Thyroid gland (tissue), 7 donors: Measurements from ENCODE around the gene UGDH.

DNA sequence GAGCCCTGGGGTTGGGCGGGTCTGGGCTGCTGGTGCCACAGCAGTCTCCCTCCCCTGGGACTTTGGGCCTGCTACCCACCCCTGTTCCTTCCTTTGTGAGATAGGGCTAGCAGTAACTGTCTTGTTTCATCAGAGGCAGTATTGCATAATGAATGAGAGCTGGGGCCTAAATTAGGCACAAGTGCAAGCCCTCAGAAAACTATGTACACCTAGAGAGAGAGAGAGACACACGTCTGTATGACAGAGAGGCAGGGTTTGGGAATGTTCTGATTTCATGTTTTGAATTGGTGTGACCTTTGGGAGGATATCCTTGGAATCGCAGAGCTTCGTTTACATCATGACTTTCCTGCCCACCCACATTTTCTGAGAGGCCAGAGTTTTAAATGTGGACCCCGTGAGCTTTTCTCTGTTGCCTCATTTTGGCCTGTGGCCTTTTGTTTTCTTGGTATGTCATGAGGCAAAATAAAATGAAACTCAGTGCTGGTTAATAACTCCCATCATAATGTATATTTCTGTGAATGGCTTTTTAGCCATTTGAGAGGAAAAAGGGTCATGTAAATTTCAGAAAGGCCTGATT lies 111.9 kb downstream of the PTTG2 start:
- PRO-cap, 2 experiments, result no peak in any of the 2 experiments
- RAMPAGE, long total RNA, 5 experiments, result no peak in any of the 5 experiments

DNA sequence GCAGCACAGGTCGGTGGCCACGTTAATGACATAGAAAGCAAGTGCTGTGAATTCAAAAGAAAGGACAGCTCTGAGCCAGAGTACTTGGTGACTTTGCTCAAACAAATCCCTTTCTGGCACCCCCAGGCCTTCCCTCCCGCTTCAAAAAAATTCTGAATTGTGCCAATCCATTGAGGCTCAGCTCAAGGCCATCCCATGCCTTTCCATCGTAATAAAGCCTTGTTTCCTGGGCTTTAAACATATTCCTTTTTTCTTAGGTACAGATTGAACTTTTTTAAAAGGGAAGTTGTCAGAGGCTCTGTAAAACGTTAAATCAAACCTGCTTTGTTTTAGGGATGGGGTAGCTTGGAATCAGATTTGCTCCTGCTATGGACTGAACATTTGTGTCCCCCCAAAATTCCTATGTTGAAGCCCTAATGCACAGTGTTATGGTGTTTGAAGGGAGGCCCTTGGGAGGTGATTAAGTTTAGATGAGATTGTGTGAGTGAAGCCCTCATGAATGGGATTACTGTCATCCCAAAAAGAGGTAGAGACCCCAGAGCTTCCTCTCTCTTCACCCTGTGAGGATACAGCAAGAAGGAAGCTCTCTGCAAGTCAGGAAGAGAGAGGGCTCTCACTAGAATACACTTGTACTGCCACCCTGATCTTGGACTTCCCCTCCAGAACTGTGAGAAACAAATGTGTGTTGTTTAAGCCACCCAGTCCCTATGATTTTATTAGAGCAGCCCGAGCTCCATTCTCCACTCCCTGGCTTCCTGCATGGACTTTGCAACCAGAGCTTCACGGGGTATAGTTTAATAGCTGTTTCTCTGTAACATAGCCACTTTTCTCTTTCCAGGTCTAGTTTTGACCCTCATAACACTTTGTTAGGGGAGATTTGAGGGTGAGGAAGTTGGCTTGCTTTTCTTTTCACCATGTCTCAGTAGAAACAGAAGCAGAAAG lies 118.1 kb downstream of the PTTG2 start:
- PRO-cap, 2 experiments, result no peak in any of the 2 experiments
- RAMPAGE, long total RNA, 5 experiments, result no peak in any of the 5 experiments

- PRO-cap, 2 experiments, result no peak in any of the 2 experiments
- RAMPAGE, long total RNA, 5 experiments, result no peak in any of the 5 experiments
Observed at GRCh38 chr4:38079012-38079446, 118.8 kb downstream of the PTTG2 start.

DNA sequence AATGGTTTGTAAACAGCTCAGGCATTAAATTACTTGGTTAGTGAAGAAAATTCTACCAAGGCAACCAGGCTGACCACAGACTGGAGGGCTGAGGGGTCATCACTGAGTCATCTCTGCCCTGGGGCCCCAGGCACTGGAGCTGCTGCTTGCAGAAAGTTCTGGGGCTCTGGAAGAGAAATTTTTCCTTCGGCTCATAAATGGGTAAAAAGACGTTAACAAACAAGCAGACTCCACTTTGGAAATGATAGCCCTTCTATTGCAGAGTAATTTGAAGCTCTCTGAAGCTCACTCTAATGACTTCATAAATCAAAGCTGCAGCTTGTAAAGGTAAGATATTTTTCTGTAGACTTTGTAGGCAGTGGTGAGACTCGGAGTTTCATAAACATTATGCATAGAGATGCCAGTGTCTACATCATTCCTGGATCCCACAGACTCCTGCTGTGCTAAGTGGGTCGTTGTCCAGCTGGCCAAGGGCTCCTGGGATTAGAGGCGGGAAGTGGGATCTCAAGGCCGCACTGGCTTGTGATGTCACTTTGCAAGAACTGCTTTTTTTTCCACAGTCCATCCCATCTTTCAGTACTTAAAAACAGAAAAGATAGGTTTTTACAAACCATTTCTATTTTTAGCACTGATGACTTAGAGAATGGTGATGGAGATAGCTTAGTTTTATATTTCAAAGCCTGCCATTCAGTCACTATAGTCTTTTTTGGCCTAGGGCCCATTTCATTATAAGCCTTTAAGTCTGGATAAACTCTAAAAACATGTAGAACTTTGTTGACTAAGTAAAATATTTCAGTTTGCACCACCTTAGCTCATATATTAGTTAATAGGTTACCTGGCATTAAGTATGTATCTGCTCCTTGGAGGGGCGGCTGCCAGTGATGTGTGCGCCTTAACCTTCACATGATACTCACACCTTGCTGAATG lies 159.8 kb downstream of the PTTG2 start:
- PRO-cap, 2 experiments, result no peak in any of the 2 experiments
- RAMPAGE, long total RNA, 5 experiments, result no peak in any of the 5 experiments

DNA sequence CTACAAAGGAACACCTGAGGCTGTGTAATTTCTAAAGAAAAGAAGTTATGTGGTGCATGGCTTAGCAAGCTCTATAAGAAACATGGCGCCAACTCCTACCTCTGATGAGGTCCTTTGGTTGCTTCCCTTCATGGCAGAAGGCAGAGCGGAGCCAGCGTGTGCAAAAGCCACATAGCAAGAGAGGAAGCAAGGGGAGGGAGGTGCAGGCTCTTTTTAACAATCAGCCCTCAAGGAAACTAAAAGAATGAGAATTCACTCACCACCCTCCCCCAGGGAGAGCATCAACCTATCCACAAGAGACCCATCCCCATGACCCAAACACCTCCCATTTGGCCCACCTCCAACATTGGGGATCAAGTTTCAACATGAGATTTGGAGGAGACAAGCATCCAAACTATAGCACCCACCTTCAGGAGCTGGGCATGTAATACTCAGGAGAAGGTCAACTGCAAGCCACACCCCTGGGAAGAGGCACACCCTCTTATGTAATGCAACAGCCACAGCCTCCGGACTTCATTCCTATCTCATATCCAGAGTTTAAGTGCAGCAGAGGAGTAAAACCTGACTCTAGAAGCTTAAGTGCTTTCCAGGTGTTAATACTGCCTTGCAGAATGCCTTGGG lies 197.2 kb downstream of the PTTG2 start:
- PRO-cap, 2 experiments, result no peak in any of the 2 experiments
- RAMPAGE, long total RNA, 5 experiments, result no peak in any of the 5 experiments

DNA sequence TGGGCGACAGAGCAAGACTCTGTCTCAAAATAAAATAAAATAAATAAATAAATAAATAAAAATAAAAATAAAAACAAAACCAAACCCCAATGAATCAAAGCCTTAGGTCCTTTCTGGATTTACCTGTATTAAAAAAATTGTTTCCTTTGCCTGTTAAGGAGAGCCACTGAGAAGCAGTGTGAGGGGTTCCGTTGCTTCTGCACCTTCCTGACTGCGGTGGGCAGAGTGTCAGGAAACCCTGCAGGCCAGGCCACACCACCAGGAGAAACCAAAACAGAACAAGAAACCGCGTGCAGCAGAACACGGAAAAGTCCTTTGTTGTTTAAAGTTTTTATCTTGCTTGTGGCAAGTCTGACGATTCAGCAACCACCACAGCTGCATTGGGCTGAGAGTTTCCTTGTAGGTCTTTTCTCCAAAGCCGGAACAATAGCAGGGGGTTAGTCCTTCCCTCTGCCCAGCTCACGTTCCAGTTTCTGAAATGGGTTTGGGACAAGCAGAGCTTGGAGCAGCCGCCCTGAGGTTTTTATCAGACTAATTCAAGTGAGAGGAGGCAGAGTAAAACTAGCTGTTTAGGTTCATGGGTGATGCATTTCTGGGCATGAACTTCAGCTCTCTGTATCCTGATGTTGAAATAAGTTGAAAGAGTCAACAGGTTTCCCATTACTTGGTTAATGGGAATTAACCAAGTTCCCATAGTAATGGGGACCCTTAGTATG lies 216.8 kb downstream of the PTTG2 start:
- PRO-cap, 2 experiments, result no peak in any of the 2 experiments
- RAMPAGE, long total RNA, 5 experiments, result no peak in any of the 5 experiments

DNA sequence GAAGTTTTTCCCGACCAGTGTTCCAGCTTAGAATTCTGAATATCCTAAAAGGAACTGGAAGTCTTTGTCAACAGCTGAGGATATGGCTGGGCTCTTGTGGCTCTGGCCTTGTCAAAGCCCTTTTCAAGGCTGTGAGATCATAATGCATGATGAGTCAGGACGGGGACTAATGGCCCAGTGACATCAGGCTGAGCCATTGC lies 306.4 kb downstream of the PTTG2 start:
- PRO-cap, 2 experiments, result no peak in any of the 2 experiments
- RAMPAGE, long total RNA, 5 experiments, result no peak in any of the 5 experiments

- PRO-cap, 2 experiments, result no peak in any of the 2 experiments
- RAMPAGE, long total RNA, 5 experiments, result no peak in any of the 5 experiments
Observed at GRCh38 chr4:38662905-38663338, 1.1 kb upstream of the KLF3 start.

- PRO-cap, 2 experiments, result no peak in any of the 2 experiments
- RAMPAGE, long total RNA, 5 experiments, result no peak in any of the 5 experiments
Observed at GRCh38 chr4:38665500-38666741, 1.9 kb downstream of the KLF3 start.

GRCh38 chr4:38701674-38702265 lies 37.8 kb downstream of the KLF3 start:
- PRO-cap, 2 experiments, result no peak in any of the 2 experiments
- RAMPAGE, long total RNA, 5 experiments, result no peak in any of the 5 experiments

GRCh38 chr4:38762528-38763060 lies 20.2 kb downstream of the TLR10 start:
- PRO-cap, 2 experiments, result no peak in any of the 2 experiments
- RAMPAGE, long total RNA, 5 experiments, result no peak in any of the 5 experiments

DNA sequence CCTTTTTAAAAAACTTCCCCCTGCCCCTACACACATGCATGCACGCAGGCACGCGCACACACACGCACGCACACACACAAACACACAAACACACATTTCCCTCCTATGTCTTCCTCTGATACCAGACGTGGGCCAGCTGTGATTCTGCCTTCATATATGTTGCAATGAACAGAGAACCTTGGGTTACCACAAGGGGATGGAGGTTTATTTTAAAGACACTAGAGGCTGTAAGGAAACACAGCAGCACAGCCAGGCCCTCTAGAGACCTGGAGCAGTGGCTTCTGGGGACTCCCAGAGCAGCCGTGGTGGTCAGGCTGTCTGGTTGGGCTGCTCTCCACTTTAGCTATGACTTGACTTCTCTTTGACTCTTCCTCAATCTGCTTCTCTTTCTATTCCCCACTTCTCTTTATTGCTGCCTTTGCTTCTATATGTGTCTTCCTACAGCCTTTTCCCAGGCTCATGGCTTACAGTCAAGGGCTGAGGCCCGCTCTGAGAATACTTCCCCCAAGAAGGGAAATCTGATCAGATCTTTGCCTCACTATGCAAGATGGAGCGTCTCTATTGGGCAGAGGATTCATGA lies 3.2 kb upstream of the TLR10 start:
- PRO-cap, 2 experiments, result no peak in any of the 2 experiments
- RAMPAGE, long total RNA, 5 experiments, result no peak in any of the 5 experiments

- PRO-cap, 2 experiments, result peak in 1 of 2 experiments; most common plus-strand start chr4:38856284 (in 1)
- RAMPAGE, long total RNA, 5 experiments, result no peak in any of the 5 experiments
Observed at GRCh38 chr4:38855846-38856496, 646 bp downstream of the TLR6 start.

GRCh38 chr4:38869522-38869918 lies 1.9 kb downstream of the FAM114A1 start:
- PRO-cap, 2 experiments, result no peak in any of the 2 experiments
- RAMPAGE, long total RNA, 5 experiments, result no peak in any of the 5 experiments

DNA sequence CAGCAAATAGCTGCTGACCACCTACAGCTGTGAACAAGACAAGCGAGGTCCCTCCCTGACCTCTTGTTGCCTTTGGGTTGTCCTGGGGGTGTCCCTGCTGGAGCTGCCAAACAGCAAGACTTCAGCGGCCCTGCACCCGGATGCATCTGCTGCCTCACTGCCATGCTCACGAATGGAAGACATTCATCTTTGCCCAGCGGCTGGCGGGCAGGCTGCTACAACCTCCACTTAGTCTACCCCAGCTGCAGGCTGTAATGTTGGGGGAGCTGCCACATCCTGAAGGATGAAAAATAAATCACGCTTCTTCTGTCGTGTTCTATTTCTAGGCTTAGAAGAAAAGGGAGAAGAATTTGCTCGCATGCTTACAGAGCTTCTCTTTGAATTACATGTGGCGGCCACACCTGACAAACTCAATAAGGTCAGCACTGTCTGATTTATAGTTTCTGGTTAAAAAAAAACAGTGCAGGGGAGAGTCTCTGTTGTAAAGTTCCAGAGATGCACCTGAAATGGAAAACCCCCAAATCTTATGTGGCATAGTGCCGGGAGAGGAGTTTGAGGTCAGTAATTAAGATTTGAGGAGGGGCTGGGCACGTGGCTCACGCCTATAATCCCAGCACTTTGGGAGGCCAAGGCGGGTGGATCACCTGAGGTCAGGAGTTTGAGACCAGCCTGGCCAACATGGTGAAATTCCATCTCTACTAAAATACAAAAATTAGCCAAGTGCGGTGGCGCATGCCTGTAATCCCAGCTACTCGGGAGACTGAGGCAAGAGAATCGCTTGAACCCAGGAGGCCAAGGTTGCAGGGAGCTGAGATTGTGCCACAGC lies 61.5 kb downstream of the FAM114A1 start:
- PRO-cap, 2 experiments, result no peak in any of the 2 experiments
- RAMPAGE, long total RNA, 5 experiments, result no peak in any of the 5 experiments

GRCh38 chr4:38965163-38965682 lies 67.0 kb downstream of the TMEM156 start:
- PRO-cap, 2 experiments, result no peak in any of the 2 experiments
- RAMPAGE, long total RNA, 5 experiments, result no peak in any of the 5 experiments

GRCh38 chr4:39103047-39103663 lies 41.1 kb downstream of the KLHL5 start:
- PRO-cap, 2 experiments, result no peak in any of the 2 experiments
- RAMPAGE, long total RNA, 5 experiments, result no peak in any of the 5 experiments

- PRO-cap, 2 experiments, result no peak in any of the 2 experiments
- RAMPAGE, long total RNA, 5 experiments, result no peak in any of the 5 experiments
Observed at GRCh38 chr4:39166010-39166557, 16.2 kb upstream of the WDR19 start.

DNA sequence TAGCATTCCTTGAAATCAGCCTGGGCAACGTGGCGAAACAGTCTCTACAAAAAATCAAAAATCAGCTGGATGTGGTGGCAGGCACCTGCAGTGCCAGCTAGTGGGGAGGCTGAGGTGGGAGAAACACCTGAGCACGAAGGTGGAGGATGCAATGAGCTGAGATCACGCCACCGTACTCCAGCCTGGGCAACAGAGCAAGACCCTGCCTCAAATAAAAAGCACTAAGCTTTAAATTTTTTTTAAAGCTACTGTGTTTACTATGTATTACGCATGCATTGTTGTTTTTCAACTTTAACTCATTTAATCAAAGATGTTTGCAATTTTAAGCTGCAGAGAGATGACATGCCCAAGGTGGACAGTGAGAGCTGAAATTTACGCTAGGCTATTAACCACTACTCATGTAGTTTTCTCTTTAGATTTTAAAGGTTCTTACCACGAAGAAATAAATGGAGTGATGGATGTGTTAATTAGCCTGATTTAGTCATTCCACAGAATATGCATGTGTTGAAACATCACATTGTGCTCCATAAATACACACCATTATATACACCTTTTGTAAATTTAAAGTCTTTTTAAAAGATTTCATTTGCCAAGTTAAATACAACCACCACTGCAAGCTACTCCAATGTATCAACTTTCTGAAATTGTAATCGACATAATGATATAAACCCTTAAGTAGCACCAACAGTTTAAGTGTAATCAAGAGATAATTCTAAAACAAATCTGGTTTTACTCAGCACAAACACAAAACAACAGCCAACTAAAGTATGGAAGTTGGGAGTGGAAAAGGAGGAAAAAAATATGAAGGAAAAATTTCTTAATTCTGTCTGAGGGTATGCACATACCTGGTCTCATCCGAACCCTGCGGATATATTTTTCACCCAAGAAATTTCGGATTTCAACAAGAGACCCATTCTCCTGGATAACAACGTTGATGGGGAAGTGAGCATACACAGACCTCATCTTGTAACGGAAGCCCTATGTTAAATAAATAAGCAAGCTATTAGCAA lies 2.9 kb downstream of the RPL9 start:
- PRO-cap, 2 experiments, result no peak in any of the 2 experiments
- RAMPAGE, long total RNA, 5 experiments, result no peak in any of the 5 experiments

DNA sequence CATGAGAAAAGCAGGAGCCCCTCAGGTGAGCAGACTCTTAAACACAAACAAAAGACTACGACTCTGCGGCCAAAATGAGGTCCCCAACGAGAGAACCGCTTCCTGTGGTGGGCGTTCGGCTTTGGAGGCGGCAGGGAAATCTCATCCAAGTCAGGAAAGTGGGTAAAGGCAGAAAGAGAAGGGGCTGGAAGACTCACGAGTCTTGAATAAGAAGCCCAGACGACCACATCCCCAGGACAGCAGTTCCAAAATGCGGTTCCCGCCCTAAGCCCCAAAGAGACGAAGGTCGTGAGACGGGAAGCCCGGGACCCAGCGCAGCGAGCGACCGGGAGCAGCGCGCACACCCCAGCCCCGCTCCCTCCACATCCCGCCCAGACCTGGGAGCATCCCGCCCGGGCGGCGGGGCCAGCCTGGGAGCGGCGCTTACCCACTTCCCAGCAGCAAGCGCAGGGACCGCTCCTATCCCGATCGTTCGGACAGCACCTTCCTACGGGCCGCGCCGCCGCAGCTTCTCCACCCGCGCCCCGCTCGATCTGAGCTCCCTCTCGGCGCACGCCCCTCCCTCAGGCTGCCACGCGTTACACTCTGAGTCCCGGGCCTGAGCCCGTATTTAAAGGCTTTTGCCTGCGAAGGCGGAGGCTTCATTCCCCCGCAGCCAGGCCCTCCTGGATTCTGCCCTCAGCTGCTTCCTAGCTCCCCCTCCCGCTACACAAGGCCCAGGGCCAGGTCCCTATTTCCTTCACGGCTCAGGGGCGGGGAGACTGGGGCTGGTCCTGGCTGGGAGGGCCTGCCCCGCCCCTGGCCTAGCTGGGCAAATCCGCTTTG lies at the start of gene UGDH:
TSS of gene UGDH (minus strand) at position 584 of the 825 bp plus-strand sequence.
- PRO-cap, 2 experiments, result peak in 2 of 2 experiments; most common minus-strand start position 584 of the sequence (in 1)
- RAMPAGE, long total RNA, 5 experiments, result start-site peak on the minus strand in 5 of 5 experiments, centred at positions 533 to 703 of the sequence, 64 to 866 reads per replicate